Right common carotid artery plus branches (tissue), 1 donor: ENCODE measurements around a stretch of chr17.

DNA sequence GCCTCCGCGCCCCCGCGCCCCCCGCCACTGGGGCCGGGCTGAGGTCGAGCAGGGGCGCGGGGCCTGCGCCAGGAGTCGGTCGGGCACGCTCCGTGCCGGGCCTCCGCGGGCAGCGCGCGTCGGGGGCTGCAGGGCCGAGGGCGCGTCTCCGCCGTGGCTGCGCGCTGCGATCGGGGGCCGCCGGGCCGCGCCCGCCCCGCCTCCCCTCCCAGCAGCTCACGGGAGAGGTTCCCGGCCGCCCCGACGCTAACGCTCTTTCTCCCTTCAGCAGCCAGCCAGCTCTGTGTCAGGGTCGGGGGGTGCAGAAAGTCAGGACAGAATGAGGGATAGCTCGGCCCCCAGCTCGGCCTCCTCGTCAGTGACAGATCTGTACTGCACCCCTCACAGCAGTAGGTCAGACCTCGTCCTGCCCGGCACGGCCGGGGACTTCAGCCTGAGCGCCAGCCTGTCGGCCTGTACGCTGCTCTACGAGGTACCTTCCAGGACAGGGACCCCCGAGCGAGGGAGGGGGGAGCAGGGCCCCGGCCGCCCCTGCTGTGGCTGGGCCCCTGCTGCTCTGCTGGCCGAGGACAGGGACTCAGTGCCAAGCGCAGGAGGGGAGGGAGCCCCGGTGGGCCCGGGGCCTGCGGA, 405 bp downstream of the GPS1 start:
- PRO-cap: no peak

- PRO-cap: no peak
Observed at GRCh38 chr17:82063974-82065247, 1.2 kb downstream of the DUS1L start.

GRCh38 chr17:82080012-82080694, 14.5 kb upstream of the DUS1L start:
- PRO-cap: no peak

- PRO-cap: no peak
Observed at GRCh38 chr17:82085545-82085997, 12.5 kb downstream of the FASN start.

DNA sequence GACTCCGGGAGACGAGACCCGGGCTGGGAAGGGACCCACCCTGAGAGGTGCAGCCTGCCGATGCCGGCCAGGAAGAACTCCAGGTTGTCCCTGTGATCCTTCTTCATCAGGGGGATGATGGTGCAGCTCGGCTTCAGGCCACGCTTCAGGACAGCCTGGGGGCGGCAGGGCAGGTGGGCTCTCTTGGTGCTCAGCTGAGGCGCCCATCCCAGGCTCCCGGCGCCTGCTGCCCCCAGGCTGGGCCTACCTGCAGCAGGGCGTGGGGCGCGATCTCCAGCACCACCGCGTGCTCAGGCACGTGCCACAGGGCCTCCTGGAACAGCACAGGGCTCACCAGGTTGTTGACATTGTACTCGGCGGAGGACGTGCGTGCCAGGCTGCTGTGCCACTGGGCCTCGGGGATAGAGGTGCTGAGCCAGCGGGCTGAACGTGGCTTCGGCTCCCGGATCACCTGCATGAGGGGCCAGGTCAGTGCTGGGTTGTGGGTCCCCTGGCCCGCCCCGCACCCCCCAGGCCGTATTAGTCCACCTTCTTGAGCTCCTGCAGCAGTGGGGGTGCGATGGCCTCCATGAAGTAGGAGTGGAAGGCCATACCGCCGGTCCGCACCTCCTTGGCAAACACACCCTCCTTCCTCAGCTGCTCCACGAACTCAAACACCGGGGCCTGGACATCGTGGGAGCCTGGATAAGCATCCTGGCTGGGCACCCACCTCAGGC, 9.2 kb downstream of the FASN start:
- PRO-cap: no peak

- PRO-cap: no peak
Observed at GRCh38 chr17:82092195-82093151, 5.6 kb downstream of the FASN start.

DNA sequence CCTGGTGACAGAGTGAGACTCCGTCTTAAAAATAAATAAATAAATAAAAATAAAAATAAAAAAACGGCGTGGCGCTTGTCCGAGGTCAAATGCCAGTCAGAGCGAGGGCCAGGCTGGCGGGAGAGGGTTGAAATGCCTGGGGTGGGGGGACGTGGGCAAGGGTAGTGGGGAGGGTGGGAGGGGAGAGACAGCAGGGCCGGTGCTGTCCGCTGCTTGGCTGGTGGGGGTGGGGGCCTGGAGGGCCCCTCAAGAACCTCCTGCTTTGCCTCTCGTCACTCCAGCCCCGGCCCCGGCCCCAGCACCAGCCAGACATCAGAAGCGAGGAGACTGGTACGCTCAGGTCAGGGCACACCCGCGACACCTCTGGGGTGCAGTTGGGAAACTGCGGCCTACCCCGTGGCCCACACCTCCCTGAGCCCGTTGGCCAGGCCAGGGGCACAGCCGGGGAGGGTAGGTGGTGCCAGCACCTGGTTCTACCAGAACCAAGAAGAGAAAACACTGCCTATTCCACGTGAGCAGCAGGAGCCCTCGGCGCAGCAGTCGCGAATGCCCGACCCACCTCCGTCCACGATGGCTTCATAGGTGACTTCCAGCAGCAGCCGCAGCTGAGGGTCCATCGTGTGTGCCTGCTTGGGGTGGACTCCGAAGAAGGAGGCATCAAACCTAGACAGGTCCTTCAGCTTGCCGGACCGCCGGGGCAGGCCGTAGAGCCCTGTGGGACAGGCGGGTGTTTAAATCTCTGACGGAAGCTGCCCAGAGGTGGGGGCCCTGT, 3.1 kb downstream of the FASN start:
- PRO-cap: no peak

- PRO-cap: no peak
Observed at GRCh38 chr17:82101261-82101608, 3.2 kb upstream of the FASN start.

GRCh38 chr17:82108401-82108823, 10.4 kb upstream of the FASN start:
- PRO-cap: no peak

GRCh38 chr17:82120127-82120578, 22.1 kb upstream of the FASN start:
- PRO-cap: no peak

- PRO-cap: no peak
Observed at GRCh38 chr17:82153942-82154305, 55.9 kb upstream of the FASN start.

DNA sequence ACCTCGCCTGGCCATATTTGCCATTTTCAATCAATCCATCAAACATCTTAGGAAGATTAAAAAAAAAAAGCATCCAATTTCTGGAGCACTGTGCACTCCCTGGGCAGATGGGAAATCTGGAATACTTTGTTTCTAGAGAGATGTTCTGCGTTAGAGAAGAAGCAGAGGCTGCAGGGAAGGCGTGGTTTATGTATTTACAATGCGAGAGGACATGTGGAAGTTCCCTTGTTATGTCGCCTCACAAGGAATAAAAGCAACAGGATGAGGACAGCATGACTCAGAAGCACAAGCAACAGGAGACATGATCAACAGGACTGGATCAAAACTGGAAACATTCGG, 52.7 kb downstream of the CCDC57 start:
- PRO-cap: no peak

DNA sequence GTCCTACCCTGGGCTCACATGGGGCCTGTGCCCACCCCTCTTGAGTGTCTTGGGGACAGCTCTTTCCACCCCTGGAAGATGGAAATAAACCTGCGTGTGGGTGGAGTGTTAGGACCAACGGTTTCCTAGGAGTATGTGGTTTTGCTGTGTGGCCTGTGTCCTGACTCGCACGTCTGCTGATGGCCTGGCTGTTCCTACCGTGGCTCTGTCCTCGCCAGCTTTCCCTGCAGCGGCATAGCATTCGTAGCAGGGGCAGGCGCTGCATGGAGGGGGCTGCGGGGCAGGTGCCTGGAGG, 10.5 kb downstream of the SLC16A3 start:
- PRO-cap: no peak

DNA sequence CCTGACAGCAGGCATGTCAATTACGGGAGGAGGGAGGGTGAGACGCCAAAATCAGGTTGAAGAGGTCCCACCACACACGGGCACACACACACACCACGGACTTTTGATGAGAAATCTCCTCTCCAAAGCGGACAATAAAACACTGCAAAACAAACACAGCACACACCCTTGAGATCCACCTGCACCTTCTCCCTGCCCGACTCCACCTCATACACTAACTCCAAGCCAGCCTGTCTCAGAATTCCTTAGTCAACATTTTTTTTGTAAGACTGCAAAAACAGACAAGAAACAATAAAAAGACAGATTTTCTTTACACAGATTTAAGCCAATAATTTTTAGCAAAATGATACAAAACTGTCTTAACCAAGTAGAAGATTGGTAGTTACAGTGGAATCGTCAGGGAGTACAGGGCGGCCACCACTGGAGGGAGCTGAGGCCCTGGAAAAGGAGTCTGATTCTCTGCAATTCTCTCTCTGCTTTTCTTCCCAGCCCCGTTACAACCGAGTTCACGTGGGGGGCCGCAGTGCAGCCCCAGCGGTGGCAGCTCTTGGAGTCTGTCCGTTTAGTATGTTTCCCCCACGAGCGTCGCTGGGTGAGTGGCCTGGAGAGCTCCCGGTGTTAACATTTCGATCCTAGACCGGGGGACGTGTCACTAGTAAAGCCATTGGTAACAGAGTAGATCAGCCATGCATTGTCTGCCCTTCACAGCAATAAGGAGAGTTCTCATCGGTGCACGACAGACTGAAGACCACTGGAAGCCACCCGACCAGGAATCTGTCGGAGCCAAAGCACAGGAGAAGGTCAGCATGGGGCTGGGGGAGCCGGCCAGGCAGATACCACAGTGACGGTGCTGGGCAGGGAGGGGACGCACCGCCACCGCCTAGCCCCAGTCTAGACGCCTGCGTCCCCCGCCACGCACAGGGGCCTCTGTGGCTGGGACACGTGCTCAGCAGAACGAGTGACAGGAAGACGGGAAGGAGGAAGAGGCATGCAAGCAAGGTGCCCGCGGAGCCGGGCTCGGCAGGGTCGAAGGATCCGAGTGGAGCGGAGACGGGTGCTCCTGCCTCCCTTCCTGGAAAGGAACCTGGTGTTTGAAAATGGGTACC, 15.6 kb downstream of the SLC16A3 start:
- PRO-cap: no peak

- PRO-cap: no peak
Observed at GRCh38 chr17:82274047-82274699, 673 bp upstream of the CSNK1D start.

DNA sequence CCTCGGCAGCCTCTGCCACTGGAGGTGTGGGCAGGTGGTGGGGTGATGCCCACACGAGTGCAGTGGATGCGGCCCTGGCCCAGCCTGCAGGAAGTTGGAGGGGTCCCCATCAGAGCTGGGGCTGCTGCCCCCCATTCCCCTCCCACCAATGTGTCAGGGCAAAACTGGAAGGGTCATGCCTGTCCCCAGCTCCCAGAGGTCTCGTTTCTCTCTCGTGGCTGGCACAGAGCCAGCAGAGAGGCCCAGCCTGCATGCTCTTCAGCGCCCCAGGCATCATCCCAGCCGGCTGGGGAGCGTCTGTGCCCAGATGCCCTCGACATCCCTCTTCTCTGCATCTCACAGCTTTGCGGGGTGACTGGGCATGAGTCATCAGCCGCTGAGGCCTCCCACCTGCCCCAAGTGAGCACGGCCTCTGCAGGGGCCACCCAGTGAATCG, 9.7 kb upstream of the CSNK1D start:
- PRO-cap: no peak

DNA sequence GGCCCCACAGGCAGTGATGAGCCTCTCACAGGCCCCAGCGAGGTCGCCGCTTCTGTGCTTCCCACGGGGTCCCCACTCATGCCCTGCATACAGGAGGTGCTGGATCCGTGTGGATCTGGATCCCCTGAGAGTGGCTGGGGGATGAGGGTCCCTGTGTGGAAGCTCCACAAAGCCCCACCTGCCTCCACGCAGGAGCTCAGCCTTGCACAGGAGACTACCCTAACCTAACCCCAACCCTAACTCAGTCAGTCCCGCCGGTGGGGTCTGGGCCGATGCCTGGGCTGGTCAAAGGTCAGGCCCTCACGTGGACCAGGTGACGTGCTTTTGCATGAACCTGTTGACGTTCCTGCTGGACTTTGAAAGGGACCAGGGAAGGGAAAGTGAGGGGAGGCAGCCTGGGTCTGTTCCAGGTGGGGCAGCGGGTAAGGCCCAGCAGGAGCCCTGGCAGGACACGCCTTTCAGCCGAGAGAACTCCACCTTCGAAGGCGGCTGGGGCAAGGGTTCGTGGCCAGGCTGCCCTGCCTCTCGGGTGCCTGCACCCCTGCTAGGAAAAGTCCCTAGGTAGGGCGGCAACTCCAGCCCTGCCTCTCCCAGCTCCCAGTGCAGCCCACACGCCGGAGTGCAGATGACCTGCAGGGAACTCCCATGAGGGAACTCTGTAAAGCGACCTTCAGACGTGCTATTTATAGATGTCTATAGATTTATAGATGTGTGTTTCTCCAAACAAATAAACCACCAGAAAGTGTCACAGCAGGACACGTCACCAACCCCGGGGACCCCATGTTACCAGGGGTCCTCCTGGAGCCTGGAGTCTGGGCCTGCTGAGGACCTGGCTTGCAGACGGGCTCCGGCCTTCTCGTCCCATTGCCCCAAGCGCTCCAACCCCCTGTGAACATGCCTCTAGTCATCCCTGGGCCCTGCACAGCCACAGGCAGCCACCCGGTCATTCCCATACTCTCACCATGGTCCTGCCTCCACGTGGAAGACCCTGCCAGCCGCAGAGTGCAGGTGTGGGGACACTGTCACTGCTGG, 5.0 kb downstream of the SECTM1 start:
- PRO-cap: no peak

DNA sequence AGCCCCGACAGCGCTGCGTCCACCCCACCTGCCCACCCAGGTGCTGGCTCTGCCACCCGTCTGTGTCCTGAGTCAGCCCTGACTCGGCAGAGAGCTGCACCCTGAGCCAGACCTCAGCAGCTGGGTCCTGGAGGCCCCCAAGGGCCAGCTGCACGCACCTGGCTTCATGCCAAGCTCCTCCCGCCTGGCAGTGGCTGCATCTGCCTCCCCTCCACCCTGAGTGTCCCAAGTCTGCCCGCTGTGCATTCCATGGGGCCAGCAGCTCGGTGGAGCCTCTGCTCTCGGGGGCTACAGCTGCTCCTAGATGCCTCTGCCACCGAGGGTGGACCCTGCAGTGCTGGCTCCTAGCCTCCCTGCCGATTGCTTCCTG, 3.2 kb downstream of the SECTM1 start:
- PRO-cap: no peak

- PRO-cap: no peak
Observed at GRCh38 chr17:82391989-82392890, 20.7 kb downstream of the UTS2R start.

- PRO-cap: no peak
Observed at GRCh38 chr17:82439921-82441255, 10.2 kb downstream of the CYBC1 start.